Placental epithelial cell (primary cell): Measurements from ENCODE around the gene PON1.

DNA sequence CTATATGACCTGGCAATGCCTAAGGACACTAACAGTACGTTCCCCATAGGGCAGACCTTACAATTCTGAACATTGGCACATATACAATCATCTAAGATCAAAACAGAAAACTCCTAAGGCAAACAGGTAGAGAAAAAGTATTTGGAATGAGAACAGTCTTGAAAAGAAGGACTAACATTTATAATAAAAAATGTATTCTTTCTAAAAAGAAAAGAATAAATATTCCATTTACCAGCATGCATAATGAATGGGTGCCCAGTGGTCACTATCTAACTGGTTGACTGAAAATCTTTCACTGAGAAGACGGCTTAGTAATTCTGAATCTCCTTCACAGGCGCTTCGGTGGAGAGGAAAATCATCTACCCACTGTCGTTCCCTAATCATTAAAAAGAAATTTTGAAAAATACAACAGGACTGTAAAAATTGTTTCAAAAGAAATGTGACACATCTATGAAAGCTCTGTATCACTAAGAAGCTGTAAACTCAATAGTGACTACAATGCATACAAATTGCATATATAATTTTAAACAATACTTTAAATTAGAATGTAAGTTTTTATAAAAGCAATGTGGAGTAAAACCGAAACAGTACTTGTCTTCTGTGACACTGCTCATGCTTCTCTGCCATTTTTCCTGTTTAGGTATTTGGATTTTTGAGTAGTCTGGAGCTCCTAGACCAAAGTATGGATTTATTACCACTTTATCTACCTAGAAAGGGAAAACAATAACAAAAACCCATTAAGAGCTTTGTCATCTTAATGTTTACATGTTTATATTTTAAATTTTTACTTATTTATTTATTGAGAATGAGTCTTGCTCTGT lies 11.3 kb downstream of the KRIT1 start:
- CAGE, long polyA plus RNA, result no peak

DNA sequence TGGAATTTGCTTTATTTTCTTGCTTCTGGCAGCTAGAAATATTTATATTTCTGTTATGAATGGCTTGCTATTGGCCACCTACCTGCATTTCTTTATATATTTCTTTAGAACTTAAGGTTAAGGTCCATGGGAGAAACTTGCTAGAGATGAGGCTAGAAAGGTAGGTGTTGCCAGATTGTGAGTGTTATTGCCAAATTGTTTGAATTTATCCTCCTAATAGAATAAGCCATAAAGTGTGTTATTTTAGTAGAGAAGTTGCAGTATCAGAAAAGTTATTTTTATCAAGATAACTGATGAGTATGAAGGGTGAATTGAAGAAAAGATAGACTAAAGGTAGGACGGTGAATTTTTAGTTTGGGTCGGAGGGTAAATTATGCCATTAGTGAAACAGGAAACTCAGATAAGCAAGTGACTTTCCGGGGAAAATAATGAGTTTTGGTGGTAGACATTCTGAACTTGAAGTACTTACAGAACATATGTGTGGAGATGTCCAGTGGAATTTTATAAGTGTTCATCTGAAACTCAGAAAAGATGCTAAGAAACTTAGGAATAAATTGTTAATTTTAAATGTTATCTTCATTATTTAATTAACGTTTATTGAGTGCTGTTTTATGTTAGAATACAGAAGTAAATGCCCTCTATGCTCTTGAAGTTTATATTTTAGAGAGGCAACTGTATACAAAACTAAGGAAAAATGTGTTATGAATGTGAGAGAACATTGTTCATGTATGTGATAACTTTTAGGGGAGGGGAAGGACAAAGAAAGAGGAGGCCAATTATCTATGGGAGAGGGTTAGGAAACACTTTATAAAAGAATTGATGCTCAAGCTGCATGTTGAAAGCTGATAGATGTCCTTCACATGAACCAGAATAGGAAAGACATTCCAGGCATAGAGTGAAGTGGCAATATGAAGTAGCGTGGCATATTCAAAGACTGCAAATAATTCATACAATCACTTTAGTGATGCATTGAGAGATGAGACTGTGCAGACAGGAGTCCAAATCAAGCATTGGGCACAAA lies 82.5 kb upstream of the GATAD1 start:
- CAGE, long polyA plus RNA, result no peak

- CAGE, long polyA plus RNA, result no peak
These were observed 7.1 kb downstream of the GATAD1 start for GRCh38 chr7:92454369-92454835.

DNA sequence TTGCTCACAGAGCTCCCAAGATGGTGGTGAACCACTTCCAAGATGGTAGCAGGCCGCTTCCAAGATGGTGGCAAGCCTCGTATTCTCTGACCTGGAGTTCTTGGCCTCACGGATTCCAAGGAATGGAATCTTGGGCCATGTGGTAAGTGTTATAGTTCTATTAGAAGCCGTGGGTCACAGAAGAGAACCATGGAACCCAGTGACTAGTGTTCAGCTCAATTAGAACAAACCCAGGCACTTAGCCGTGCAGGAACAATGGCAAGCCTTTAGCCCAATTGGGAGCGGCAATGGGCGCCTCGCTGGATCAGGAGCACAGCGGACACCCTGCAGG lies 352 bp downstream of the ERVW-1 start:
- CAGE, long polyA plus RNA, result no peak

DNA sequence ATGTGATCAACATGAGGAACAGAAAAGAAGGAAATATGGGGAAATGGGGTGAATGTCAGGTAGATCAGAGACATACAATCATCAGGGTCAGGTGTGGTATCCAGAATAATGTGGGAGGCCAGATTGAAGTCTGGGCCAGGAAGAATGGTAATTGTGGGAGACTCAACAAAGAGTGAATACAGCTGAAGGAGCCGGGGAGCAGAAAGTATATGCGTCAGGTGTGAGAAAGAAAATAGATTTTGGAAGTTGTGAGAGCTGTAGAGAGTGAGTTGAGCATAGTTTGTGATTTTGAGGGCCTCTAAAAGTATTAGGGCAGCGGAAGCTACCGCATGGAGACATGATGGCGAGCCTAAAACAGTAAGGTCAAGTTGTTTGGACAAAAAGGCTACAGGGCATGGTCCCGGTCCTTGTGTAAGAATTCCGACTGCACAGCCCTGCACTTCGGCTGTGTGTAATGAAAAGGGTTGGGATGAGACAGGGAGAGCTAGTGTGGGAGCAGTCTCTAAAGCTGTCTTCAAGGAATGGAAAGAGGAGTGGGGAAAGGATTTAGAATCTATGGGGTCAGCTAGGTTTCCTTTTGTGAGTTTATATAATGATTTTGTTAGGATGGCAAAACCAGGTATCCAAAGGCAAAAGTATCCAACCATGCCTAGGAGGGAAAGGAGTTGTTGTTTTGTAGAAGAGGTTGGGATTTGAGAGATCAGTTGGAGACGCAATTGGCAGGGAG lies 3.6 kb upstream of the ERVW-1 start:
- CAGE, long polyA plus RNA, result no peak

- CAGE, long polyA plus RNA, result no peak
These were observed 9.3 kb downstream of the RBM48 start for GRCh38 chr7:92537861-92538371.

DNA sequence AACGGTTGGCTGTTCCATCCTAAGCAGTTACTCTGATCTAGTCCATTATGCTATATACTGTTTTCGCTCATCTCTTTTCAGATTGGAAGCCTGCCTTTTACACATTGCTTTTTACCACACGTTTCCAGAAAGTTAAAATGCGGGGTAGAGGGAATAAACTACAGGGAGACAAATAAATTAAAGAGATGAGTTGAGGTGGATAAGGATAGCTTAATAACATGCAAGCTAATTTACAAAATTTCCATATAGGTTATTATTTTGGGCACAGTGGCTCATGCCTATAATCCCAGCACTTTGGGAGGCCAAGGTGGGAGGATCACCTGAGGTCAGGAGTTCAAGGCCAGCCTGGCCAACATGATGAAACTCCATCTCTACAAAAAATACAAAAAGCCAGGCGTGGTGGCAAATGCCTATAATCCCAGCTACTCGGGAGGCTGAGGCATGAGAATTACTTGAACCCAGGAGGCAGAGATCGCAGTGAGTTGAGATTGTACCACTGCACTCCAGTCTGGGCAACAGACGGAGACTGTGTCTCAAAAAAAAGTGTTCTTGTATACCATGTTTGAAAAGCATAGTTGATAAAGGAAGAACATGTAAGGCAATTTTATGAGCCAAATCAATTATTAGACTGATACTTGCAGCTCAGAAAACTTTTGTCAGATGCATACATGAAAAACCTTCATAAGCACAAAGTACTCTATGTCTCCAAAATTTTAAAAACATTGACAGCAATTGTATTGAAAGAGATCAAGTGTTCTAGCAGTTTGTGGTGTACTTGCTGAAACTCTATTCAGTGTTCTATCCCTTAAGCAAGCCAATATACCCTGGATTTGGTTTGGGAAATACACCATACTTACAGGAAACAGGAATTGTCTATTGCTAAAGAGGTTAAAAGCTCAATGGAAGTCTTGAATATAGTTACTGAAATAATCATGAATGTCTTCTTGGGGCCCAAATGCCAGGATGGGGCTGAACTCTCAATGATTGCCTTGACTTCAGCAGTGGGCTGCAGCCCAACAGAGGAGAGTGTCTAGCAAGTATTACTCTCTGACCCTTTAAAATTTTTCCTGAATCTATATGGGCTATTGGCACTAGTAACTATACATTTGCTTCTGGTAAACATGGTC lies 10.9 kb downstream of the RBM48 start:
- CAGE, long polyA plus RNA, result no peak

DNA sequence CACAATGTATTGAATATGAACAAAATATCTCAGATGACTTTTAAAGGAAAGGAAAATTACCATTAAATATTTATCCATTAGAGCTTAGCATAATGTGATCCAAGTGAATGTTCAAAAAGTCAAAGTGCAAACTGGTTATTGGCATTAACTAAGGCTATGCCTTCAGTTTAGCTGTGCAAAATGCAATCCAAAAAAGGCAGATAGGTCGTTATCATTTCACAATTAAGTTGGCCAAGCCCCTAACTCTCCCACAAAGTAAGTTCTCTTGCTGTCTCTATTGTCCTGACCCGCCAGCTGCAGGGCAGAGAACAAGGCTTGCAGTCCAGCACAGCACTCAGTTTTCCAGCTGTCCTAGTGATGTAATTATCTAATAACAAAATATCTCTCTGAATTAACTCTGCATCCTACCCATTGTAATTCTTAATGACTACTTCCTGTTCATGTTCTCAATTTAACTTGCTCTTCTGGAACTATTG lies 55.3 kb downstream of the CDK6 start:
- CAGE, long polyA plus RNA, result no peak

- CAGE, long polyA plus RNA, result no peak
These were observed 36.0 kb downstream of the CDK6 start for GRCh38 chr7:92800206-92800936.

GRCh38 chr7:93015847-93016329 lies 101.9 kb downstream of the SAMD9 start:
- CAGE, long polyA plus RNA, result no peak

- CAGE, long polyA plus RNA, result no peak
These were observed 7.3 kb downstream of the SAMD9L start for GRCh38 chr7:93140426-93141671.

- CAGE, long polyA plus RNA, result no peak
These were observed 23.2 kb downstream of the HEPACAM2 start for GRCh38 chr7:93202856-93203589.

DNA sequence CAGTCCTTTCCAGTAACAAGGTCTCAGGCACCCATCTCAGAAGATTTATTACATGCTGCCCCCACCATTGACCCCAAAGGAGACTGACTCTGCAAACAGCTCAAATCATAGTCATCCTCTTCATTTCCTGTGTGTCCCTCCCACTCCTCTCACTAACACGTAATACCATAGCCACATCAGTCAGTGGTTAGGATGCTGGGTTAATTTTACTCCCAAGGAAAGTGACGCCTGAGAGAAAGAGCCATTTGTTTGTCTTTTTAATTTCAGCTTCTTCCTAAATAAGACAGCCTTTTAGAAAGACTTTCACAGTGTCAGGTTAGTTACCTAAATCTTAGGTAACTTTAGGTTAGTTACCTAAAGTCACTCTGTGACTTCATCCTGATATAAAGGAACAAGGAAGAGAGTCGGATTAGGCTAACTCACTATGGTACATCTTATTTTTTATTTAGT lies 56.7 kb upstream of the BET1 start:
- CAGE, long polyA plus RNA, result no peak

GRCh38 chr7:94248120-94248486 lies 146.6 kb upstream of the COL1A2 start:
- CAGE, long polyA plus RNA, result no peak

DNA sequence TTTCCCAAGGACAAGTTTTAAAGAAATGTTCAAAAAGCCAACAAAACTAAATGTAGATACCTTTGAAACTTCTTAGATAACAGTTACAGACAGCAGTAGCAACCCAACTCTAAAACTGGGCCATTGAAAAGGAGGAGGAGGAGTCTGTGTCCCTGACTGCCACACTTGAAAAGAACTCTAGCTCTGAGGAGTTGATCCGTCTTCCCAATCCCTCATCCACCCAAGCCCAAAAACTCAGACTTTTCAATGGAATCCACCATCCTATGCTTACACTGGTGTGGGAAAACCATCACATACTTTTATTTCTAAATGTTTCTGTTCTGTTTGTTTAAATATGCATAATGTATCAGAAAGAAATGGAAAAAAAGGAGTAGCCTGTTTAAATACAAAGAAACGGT lies 92.8 kb upstream of the COL1A2 start:
- CAGE, long polyA plus RNA, result no peak

GRCh38 chr7:94426222-94426600 lies 31.5 kb downstream of the COL1A2 start:
- CAGE, long polyA plus RNA, result no peak

- CAGE, long polyA plus RNA, result no peak
These were observed 19.9 kb downstream of the CASD1 start for GRCh38 chr7:94529352-94529986.

- CAGE, long polyA plus RNA, result no peak
These were observed 20.7 kb downstream of the CASD1 start for GRCh38 chr7:94530161-94530824.

GRCh38 chr7:95027226-95027618 lies 119.8 kb downstream of the PPP1R9A start:
- CAGE, long polyA plus RNA, result no peak

- CAGE, long polyA plus RNA, result no peak
These were observed at the start of gene PON1 for GRCh38 chr7:95324260-95324963. Gene PON1, minus strand, starts transcription at chr7:95324532.